OCI-LY7 (cell line): ENCODE measurements around a stretch of chr18.

DNA sequence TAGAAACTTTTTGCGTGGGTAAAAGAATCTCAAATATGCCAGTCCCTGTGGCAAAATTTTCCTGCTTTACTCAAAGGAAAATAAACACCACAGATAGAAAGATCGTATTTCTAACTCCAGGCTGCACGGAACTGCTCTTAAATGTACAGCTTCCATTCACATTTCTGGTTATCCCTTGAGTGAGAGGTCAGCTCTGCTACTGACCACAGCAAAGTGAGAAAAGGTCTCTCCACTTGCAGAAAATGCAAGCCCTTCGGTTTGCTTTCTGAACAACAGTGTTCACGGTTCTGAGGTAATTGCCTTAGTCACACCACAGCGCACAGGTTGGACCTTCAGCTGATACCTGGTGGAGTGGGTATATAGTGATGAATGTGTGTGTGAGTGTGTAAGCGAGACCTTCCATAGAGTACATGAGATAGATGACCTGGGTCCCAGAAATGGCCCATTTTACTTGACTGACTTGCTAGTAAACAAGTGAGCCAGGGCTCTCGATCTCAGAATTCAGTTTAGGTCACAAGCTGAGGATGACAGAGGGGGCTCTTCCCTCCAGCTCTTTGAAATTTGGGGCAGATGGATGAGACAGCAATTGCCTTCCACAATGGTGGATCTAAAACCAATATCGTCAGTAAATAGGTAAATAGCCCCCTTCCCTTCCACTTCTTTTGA is 52.1 kb downstream of the ALPK2 start:
- PRO-cap, result no peak
- RAMPAGE, long total RNA, result no peak

DNA sequence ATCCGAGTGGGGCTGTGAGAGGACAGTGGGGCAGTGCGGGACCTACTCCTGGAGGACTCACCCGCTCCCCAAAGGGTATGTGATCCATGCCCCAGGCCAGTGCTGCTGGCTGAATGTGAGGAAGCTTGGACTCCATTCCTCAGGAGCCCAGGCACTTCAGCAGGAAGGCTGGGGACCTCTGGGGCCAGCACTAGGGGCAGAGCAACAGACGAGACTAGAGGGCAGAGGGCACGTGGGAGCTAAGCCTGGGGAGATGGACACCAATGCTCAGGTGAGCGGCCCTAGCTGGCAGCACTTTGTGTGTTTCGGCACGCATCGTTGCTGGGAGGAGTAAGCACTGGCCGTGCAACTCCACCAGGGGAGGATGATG is 84.9 kb downstream of the MALT1 start:
- PRO-cap, result no peak
- RAMPAGE, long total RNA, result no peak

GRCh38 chr18:58864289-58864569 is 448 bp upstream of the ZNF532 start:
- PRO-cap, result bidirectional peak, plus-strand start at chr18:58864532, minus-strand start at chr18:58864402
- RAMPAGE, long total RNA, result no peak

DNA sequence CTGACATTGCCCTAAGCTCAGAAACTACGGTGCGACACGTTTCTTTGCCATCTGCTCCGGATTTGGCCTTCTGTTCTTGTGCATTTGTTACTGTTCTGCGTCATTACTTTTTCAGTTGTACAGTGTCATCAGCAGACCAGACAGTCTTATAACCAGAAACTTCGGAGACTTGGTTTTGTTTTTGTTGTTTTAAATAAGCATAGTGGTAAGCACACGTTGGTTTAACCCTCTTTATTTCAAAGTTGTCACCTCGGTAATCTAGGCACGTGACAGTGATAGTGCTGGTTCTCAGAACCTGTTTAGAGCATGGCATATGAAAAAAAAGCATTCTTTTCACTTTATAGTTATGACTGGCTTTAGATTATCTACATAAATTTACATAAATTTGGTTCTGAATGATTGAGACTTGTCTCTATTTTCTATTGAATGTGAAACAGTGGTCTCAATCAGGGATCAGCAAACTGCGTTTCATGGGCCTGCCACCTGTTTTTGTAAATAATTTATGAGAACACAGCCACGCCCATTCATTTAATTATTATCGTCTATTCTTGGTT is 106.4 kb downstream of the ZNF532 start:
- PRO-cap, result no peak
- RAMPAGE, long total RNA, result no peak

- PRO-cap, result no peak
- RAMPAGE, long total RNA, result no peak
Measured at GRCh38 chr18:59024758-59025485, 114.8 kb upstream of the SEC11C start.

- PRO-cap, result no peak
- RAMPAGE, long total RNA, result no peak
Measured at GRCh38 chr18:59063195-59063859, 76.4 kb upstream of the SEC11C start.

- PRO-cap, result no peak
- RAMPAGE, long total RNA, result no peak
Measured at GRCh38 chr18:59232202-59232733, 12.3 kb downstream of the GRP start.

- PRO-cap, result no peak
- RAMPAGE, long total RNA, result no peak
Measured at GRCh38 chr18:59349057-59349288, 10.1 kb downstream of the LMAN1 start.

GRCh38 chr18:59352655-59353046 is 6.4 kb downstream of the LMAN1 start:
- PRO-cap, result no peak
- RAMPAGE, long total RNA, result no peak

DNA sequence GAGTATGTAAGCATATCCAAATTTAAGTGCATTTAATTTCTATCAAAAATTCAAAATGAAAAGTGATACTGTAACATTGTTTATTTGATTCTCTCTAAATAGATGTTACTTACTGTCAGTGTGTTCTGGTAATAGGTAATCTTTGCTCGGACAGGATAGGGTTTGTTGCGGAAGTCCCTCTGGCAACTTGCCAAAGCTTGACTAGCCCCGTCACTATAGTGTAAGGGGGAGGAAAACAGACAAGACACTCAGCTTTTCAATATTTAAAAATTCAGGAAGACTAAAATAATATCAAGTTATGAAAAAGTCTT is 6.0 kb downstream of the LMAN1 start:
- PRO-cap, result no peak
- RAMPAGE, long total RNA, result no peak

DNA sequence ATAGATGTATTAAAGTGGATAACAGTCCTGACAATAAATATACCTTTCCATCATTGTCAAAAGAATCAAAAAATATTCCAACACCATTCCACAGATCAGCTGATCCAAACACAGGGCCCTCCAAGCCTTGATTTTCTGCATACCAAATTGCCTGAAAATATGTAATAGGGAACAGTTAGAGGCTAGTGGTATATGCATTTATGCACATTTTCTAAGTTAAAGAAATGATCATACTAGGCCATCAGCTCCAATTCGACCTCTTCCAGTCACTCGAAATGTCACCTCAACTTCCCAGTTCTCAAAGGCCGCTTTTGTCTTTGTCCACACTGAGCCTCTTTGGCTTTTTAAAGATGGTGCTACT is 3.8 kb downstream of the LMAN1 start:
- PRO-cap, result no peak
- RAMPAGE, long total RNA, result no peak

DNA sequence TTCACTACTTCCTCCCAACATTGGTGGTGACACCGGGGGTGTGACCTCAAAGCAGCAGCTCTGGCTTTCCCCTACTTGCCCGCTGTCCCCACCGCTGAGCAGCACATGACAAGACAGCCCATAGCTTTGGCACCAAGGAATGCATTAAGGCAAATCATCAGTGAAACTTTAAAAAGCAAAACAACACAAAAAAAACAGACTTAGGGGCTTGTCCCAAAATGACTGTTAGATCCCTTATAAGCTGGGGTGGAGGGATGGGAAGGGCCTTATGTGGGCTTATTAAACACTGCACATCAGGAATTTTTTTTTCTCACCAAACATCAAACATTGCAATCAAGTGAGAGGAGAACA is 26.1 kb downstream of the RNF152 start:
- PRO-cap, result no peak
- RAMPAGE, long total RNA, result no peak

GRCh38 chr18:61886696-61887270 is 6.0 kb downstream of the RNF152 start:
- PRO-cap, result no peak
- RAMPAGE, long total RNA, result no peak

DNA sequence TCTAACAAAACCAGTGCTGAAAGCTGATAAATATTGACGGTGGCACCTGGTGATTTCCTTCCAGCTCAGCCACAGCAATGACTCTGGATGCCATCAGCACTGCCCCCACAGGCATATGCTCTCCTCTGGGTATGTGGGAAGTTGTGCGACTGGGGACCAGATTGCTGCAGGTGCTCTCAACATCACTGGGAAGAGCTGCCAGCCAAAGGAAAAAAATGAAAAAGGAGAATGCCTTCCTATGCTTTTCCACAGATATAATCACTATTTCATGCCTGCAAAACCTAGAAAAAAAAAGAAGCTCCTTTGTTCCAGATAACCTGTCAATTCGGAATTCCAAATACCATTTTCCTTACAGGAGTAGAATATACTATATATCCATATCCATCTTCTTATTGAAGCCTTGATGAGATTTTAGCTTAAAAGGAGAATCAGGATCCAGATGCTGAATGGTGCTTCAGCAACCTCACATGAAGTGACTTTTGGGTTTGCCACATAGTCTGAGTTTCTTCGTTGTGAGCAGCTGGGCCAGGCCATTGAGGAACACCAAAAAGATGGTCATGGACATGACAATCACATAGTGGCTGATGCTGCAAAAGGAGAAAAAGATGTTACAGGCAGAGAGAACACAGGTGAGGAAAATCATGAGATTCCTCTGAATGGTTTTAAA is 141.3 kb downstream of the PIGN start:
- PRO-cap, result no peak
- RAMPAGE, long total RNA, result no peak

DNA sequence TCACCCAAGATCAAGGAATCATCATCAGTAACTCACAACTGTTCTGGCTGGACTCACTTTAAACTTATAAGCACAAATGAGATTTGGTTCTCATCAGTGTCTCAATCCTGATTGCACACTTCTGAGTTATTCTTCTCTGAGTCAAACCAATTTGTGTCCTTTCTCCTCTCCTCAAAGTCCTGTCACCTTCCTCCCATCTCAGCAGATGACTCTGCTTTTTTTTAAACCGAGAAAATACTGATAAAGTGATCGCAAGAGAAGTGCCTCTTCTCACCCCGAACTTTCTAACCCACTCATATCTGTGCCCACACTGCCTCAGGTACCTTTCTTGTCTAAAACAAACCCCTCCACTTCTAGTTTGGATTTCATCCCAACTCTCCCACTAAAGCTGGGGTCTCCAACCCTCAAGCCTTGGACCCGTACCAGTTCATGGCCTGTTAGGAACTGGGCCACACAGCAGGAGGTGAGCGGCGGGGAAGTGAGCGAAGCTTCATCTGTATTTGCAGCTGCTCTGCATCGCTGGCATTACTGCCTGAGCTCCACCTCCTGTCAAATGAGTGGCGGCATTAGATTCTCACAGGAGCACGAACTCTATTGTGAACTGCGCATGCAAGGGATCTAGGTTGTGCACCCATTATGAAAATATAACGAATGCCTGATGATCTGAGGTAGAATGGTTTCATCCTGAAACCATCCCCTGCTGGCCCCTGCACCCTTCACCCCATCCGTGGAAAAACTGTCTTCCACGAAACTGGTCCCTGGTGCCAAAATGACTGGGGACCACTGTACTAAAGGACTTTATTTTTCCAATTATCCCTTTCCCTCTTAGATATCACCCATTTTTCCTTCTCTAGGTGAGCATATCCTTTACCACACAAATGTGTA is 130.3 kb downstream of the PIGN start:
- PRO-cap, result no peak
- RAMPAGE, long total RNA, result no peak

- PRO-cap, result no peak
- RAMPAGE, long total RNA, result no peak
Measured at GRCh38 chr18:62329373-62330685, 4.7 kb downstream of the TNFRSF11A start.

GRCh38 chr18:62368662-62369386 is 43.7 kb downstream of the TNFRSF11A start:
- PRO-cap, result no peak
- RAMPAGE, long total RNA, result no peak

- PRO-cap, result no peak
- RAMPAGE, long total RNA, result no peak
Measured at GRCh38 chr18:62420485-62421448, 95.7 kb downstream of the TNFRSF11A start.

- PRO-cap, result unidirectional peak, plus-strand start at chr18:63155660
- RAMPAGE, long total RNA, result no peak
Measured at GRCh38 chr18:63154742-63155797, 164.5 kb downstream of the BCL2 start.

DNA sequence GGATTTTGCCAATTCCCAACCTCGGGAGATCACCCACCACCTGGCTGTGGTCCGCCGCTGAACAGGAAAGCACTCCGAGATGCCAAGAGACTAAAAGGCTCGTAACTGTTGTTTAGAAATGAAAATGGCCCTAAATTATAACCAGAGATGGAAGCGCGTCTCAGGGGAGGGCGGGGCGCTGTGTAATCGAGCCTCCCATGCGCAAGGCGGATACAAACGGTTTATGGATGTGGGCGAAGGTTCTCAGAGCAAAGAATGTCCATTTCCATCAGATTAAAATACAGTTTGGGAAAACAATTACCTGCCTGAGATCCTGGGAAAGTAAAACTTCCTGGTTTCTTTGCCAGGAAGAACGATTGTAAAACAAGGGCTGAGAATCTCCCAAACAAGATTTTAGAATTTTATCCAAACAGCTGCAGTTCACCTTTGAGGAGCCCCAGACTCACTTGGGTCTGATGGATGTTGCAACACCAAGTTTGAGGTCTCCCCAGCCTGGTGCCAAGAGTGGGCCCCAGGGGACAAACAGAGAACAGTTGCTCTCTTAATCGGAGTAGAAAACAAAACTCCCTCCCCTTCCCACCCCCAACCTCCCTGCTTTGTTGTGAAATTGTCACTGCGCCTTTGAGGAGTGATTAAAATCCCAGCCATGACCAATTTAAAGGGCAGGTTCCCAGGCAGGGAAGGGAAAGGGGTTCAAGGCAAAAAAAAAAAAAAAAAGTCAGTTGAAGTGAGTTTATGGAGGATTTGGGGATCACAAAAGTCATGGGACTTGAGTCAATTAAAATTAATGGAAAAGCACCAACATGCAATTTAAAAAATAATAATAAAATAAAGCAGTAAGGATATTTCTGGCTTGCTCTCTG is 141.1 kb downstream of the BCL2 start:
- PRO-cap, result no peak
- RAMPAGE, long total RNA, result no peak